Ileum (tissue), 1 donor: Measurements from ENCODE around the genes SELENOM and INPP5J.

DNA sequence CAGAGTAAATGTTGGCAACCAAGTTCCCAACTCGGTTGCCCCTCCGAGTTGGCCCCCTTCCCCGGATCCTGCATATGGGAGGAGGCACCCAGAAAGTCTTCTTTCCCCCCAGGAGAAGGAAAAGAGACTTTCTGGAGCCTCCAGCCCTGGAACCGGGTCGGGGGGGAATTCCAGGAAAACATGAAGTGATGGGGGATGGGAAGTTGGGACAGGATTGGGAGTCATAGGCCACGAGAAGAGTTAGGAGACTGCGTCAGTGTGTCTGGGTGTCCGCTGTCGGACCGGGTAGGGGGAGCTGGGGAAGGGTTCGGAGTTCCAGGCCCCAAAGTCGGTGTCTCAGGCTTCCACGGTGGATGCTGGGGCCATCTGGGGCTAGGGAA lies 522 bp downstream of the SELENOM start:
- PRO-cap, result bidirectional peak, plus-strand start at position 251 of the sequence, minus-strand start at position 112 of the sequence

- PRO-cap, result bidirectional peak, plus-strand start at chr22:31107736, minus-strand start at chr22:31107523
Measured at GRCh38 chr22:31107236-31108036, at the start of gene SELENOM. Gene SELENOM (minus strand): TSS chr22:31107568.

GRCh38 chr22:31121978-31123108 lies at the start of gene INPP5J:
Gene INPP5J (plus strand): TSS chr22:31122966.
- PRO-cap, result bidirectional peak, plus-strand start at chr22:31122418, minus-strand start at chr22:31122229; bidirectional peak, plus-strand start at chr22:31122765, minus-strand start at chr22:31122536; unidirectional peak, plus-strand start at chr22:31122984

DNA sequence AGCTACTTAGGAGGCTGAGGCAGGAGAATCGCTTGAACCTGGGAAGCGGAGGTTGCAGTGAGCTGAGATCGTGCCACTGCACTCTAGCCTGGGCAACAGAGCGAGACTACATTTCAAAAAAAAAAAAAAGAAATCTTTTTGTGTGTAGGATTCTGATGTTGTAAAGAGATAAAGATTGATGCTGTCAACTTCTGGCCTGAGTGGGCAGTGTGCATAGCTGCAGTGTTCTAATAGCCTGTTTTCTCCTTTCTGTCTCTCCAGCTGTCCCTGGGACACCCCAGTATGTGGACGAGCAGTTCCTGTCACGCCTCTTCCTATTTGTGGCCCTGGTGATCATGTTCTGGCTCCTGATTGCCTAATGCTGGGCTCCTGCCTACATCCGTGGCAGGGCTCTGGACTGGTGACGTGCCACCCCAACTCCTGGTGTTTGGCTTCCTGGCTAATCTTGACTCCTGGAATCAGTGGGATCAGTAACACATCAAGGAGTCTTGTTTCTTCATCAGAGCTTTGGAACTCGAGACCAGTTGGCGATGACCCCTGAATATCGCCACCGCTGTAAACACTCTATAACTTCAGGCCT lies 7.8 kb upstream of the LIMK2 start:
- PRO-cap, result no peak

GRCh38 chr22:31223793-31224228 lies 11.7 kb downstream of the LIMK2 start:
- PRO-cap, result no peak

DNA sequence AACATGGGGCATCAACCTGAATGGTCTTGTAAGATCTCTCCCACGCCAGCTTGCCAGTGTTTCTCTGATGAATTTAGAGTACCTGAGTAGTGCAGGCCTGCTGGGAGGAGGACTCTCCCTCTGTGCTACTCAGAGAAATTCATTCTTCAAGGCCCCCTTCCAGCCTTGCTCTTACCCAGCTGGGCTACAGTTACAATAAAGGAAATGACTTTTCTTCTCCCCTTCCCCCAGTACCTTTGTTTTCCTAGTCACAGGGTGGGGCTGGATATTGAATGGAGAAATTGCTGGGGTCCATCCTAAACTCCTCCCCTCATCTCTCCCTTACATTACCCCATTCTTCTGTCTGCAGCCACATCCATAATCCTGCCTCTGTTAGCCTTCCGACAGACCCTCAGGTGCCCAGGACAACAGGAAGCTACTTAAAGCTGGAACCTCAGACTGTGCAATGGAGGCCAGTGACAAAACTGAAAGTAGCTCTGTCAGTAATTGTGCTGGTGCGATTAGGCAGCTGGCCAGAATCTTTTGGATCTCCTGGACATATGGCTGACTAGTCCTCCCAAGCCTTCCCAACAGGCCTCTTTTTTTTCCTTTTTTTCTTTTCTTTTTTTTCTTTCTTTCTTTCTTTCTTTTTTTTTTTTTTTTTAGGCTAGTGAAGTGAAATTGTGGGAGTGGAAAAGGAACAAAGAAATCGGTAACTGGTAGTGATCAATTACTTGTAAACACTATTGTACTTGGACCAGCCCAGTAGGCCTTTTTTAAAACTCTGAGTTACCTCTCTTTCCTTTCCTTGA lies 17.5 kb downstream of the LIMK2 start:
- PRO-cap, result no peak

DNA sequence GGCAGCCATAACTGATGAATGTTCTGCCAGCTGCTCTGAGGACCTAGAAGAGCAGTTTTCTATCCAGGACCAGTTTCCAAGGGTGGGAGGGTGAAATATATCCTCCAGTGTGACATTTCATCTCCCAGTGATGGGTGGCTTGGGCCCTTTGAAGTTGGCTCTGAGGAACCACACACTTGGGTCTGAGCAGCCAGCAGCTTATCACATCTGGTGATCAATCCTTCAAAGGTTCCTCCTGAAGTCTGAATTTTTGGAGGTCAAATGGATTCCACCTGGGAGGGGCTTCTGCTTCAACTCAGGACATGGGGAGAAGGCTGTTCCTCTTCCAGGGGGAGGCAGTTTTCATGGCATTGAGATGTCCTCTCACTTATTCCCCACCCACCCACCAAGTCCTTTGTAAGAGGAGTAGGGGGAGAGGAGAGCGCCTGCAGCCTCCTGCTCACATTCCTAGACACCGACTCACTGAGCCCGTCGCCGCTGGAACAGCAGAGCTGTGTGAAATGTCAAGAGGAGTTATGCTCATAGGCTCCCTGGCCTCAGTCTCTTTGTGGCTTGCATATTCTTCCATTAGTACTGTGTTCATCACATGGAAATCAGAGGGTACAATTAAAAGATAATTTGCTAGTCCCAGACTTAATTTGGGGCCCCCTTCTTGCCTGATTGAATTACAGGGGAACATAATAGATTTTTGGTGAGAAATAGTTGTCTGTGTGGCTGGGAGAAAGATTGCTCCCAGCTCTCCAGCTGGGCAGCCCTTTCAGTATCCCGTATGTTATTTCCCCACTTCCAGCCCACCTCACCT lies 31.8 kb downstream of the LIMK2 start:
- PRO-cap, result no peak

- PRO-cap, result bidirectional peak, plus-strand start at chr22:31290906, minus-strand start at chr22:31290746
Measured at GRCh38 chr22:31290803-31291603, 1.3 kb downstream of the PIK3IP1 start.

GRCh38 chr22:31342996-31343754 lies 3.0 kb downstream of the PATZ1 start:
- PRO-cap, result no peak

GRCh38 chr22:31625339-31626227 lies 36.4 kb downstream of the PISD start:
- PRO-cap, result unidirectional peak, minus-strand start at chr22:31625805

DNA sequence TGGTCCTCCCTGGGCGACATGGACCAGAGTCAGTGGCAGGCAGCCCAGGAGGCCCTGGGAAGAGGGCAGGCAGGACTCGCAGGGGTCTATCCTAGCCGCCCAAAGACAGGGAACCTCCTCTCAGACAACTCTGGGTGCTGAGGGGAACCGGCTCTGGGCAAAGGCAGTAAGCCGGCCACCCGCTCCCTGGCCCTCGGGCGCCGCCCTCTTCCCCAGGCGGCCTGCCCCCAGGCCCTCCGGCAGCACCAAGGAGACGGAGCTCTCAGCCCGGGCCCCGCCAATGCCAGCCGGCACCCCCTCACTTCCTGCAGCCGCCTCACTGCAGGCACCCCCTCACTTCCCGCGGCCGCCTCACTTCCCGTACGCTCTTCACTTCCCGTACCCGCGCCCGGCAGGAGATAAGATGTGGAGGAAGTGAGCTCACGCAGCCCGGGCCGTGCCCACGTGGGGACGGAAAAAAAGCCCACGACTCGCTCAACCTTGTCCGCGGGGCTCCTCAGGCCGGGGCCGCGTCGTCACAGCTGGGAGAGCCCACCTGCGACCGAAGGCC lies 31.8 kb downstream of the PISD start:
- PRO-cap, result bidirectional peak, plus-strand start at position 483 of the sequence, minus-strand start at position 353 of the sequence

GRCh38 chr22:31682433-31683650 lies 20.8 kb upstream of the PISD start:
- PRO-cap, result no peak

DNA sequence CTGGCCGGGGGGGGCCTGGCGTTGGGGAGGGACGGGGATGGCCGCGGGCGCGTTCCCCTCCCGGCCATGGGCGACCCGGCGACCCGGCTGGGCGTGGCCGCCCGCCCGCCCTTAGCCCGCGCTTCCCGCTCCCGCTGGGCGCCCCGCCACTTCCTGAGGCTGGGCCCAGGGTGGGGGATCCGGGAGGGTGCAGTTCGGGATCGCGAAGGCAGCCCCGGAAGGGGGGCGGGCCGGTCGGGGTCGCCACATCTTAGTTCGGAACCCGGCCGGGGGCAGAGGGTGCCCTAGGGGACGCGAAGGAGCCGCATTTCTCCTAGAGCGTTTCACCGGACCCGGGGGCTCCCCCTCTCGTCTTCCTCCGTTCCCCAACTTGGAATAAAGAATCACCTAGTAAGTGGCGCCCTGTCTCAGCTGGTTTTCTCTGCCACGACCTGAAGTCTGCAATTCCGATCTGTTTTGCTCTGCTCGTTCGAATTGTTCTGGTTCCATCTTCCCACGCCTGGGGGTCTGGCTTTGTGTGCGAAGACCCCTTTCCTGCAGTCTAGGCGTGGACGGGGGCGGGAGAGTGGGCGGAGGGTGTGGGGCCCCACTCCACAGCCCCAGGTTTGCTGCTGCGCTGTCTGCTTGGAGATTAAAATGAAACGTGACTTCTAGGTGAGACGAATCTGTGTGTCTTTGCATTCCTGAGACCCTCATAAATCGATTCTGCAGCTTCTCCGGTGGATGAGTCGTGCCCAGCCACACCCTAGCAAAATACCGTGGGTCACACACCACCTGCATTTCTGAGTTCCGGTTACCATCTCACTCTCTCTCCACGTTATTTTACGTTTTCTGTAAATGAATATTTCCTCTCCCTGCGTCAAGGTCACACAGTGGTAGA lies 751 bp downstream of the YWHAH start:
- PRO-cap, result bidirectional peak, plus-strand start at position 211 of the sequence, minus-strand start at position 68 of the sequence

DNA sequence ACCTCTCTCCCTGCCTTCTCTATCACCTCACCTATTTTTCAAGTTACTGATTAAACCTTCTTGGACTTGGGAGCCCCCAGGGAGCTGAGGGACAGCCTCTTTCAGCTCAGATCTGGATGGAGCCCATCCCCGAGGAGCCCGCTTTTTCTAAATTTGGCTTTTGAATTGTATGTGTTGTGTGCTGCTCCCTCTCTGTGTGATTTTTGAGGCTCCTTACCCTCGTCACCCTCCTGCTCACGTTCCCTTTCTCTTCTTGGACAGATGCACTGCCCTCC lies 31.1 kb downstream of the SLC5A1 start:
- PRO-cap, result bidirectional peak, plus-strand start at position 104 of the sequence, minus-strand start outside the sequence

- PRO-cap, result no peak
Measured at GRCh38 chr22:32583740-32584572, 109.3 kb downstream of the FBXO7 start.

- PRO-cap, result no peak
Measured at GRCh38 chr22:32652400-32652904, 149.1 kb upstream of the TIMP3 start.

GRCh38 chr22:32700486-32700900 lies 101.0 kb upstream of the TIMP3 start:
- PRO-cap, result no peak

GRCh38 chr22:32761582-32762038 lies 39.9 kb upstream of the TIMP3 start:
- PRO-cap, result no peak

GRCh38 chr22:32808118-32808564 lies 6.6 kb downstream of the TIMP3 start:
- PRO-cap, result no peak

DNA sequence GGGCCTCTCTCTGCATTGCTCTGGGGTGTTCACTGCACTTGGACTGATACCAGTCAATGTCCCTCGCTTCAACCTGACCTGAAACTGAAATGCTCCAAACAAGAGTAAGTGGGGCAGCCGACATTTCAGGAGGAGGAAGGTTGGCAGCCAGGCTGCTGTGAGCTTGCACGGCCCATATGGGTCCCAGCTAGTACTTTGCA lies 28.3 kb downstream of the TIMP3 start:
- PRO-cap, result no peak